Cardiac ventricle fibroblast (primary cell): Measurements from ENCODE around the genes NDUFB3 and TRAK2.

- RAMPAGE, long total RNA, result no peak
Observed at GRCh38 chr2:200788271-200788805, 23.4 kb upstream of the BZW1 start.

DNA sequence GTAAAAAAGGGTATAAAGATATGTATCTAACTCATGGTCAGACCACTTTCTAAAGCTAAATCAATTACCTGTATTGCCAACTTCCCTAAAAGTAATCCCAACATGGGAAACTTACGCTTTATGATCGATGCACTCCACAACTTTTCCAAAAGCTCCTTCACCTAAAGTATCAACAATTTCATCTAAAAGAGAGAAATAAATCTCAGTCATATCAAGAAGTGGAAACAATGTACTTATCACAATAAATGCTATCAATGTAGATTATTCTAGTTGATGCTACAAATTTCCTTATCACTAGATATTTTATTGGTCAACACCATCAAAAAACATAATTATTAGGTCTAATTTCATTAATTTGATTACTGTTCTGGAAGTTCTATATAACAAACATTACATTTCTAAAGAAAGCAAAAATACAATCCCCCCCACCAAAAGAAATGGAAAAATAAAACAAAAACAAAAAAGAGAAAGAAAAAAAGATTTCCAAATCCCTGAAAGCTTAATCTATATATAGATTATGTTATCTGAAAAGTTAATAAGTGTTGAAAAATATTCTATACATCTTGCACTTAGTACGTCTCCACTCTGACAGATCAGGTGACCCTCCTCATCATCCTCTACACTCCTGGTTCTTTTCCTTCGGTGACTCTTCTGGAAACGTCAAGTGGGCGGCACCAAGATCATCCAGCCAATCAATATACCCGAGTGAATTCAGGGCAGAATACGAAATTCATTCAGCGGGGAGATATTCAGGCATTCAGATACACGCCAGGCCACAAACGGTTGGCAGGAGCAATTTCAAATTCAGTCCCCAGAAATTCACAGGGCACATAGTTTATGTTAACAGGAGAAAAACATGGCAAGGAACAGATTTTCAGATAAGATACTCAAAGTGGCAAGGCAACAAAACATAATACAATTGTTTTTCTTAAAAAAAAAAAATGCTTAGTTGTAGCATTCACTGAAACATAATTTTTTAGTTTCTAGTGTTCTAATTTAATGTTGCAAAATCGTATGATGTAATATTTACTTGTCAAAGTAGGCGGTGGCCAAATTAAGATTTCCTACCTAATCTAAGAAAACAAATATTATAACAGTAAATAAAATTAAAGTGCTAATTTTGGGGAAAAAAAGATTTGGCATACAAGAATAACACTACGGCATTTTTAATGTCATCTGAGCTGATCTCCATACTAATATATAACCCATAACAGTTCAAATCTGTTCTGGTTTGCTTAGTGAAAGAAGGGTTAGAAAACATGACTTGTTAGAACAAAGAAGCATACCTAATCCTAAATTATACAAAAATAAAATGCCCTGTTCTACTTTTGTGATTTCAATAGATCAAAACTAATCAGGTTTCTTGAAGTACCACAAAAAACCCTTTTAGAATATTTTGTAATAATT lies 4.4 kb downstream of the CLK1 start:
- RAMPAGE, long total RNA, result no peak

GRCh38 chr2:201071475-201072416 lies at the start of gene NDUFB3:
NDUFB3 (plus strand) TSS chr2:201072001.
- RAMPAGE, long total RNA, result start-site peak on the minus strand at chr2:201071618-201071665, 25 and 20 reads in 2 replicates; start-site peak on the plus strand at chr2:201071998-201072034, 135 and 27 reads in 2 replicates

- RAMPAGE, long total RNA, result no peak
Observed at GRCh38 chr2:201116768-201117246, 843 bp downstream of the CFLAR start.

DNA sequence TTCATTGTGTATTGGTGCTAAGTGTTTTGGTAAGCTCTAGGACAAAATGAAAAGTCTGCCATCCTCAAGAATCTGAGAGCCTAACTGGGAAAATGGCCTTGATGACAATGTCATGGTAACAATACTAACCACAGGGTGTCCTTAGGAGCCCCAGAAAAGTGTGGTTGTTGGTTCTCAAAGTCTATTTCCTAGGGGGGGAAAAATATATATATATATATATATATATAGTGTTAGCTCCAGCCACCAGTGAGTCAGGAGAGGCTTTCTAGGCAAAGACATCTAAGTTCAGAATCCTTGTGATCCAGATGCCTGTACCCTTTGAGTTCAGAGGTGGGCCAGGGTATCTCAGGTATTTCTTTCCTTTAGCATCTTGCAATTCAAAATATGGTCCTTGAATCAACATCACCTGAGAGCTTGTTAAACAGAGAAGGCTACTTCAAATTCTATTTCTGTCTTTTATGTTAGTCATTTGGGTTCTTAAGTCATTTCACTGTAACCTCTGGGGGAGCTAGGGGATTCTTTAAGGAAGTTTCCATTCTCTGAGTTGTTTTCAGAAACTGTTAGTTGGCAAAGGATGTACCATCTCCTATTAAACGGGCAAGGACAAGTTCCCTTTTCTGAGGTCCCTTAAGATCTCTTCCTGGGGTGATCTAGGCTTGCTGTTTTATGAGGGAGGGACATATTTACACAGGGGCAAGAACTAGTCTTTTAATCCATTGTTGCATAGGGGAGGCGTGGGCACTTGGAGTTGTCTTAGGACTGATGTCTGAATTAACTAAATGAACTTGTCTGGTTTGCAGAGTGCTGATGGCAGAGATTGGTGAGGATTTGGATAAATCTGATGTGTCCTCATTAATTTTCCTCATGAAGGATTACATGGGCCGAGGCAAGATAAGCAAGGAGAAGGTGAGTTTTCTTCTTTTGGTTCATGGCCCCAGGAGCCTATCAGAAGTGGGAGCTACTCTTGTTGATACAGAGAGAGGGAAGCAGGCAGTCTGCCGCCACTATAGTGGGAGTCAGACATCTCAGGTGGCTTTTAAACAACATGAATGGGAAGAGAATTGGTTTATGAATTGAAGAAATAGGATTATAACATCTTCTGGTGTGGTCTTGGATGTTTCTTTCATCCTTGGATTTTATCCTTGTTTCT lies 16.6 kb downstream of the CFLAR start:
- RAMPAGE, long total RNA, result no peak

- RAMPAGE, long total RNA, result no peak
Observed at GRCh38 chr2:201136674-201137353, 20.9 kb downstream of the CFLAR start.

- RAMPAGE, long total RNA, result no peak
Observed at GRCh38 chr2:201148254-201148863, 32.4 kb downstream of the CFLAR start.

- RAMPAGE, long total RNA, result no peak
Observed at GRCh38 chr2:201155972-201156407, 27.0 kb upstream of the CASP10 start.

GRCh38 chr2:201159817-201160087 lies 23.2 kb upstream of the CASP10 start:
- RAMPAGE, long total RNA, result no peak

DNA sequence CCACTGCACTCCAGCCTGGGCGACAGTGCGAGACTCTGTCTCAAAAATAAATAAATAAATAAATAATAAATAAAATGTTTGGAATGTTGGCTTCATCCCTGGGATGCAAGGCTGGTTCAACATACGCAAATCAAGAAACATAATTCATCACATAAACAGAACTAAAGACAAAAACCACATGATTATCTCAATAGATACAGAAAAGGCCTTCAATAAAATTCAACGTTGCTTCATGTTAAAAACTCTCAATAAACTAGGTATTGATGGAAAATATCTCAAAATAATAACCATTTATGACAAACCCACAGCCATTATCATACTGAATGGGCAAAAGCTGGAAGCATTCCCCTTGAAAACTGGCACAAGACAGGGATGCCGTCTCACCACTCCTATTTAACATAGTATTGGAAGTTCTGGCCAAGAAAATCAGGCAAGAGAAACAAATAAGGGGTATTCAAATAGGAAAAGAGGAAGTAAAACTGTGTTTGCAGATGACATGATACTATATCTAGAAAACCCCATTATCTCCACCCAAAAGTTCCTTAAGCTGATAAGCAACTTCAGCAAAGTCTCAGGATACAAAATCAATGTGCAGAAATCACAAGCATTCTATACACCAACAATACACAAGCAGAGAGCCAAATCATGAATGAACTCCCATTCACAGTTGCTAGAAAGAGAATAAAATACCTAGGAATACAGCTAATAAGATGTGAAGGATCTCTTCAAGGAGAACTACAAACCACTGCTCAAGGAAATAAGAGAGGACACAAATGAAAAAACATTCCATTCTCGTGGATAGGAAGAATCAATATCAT lies 14.5 kb upstream of the CASP10 start:
- RAMPAGE, long total RNA, result no peak

DNA sequence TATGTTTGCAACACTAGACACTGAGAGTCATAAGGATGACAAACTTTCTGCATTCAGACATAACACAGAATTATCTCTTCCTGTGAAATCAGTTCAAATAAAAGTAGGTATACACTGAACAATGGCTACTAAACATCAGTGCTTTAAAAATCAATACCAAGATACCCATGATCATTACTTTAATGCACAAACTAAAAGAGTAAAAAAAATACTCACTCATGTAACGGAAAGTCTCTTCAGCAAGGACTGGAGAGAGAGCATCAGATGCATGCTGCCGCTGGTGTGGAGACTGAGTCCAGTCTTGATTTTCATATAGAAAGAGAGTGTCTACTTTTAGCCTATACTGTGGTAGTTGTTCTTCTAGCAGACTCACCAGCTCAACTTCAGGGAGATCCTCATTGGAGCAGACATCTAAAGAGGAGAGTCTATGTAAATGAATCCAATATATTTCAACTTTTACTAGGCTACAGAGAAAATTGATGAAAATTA lies 44.0 kb downstream of the TRAK2 start:
- RAMPAGE, long total RNA, result no peak

- RAMPAGE, long total RNA, result no peak
Observed at GRCh38 chr2:201450680-201451827, at the start of gene TRAK2. TRAK2 (minus strand) TSS chr2:201451458.

DNA sequence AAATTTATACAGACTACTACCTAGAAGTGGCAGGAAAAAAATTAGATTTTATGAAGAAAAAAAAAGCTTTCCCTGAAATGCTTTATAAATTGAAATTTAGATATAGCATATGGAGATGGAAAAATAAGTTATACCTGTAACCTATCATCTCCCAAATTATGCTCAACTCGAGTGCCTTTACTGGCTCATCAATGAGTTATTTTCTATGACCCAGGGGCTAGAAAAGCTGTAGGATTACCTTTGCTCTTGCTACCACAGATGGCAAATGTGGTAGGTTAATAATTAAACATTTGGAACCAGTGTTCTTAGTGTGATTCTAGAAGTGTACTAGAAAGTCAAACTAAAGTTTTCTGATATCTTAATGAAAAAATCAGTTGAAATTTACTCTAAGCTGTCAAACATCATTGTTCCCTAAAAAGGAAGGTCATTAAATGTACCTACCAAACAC lies 22.5 kb downstream of the ALS2 start:
- RAMPAGE, long total RNA, result no peak

GRCh38 chr2:201807351-201807938 lies 1.1 kb downstream of the CDK15 start:
- RAMPAGE, long total RNA, result no peak

GRCh38 chr2:201971466-201971917 lies 62.2 kb upstream of the FZD7 start:
- RAMPAGE, long total RNA, result no peak

- RAMPAGE, long total RNA, result no peak
Observed at GRCh38 chr2:202113496-202113945, 40.5 kb downstream of the KIAA2012 start.

GRCh38 chr2:202116947-202117434 lies 43.9 kb downstream of the KIAA2012 start:
- RAMPAGE, long total RNA, result no peak

- RAMPAGE, long total RNA, result no peak
Observed at GRCh38 chr2:202288465-202288863, 22.9 kb downstream of the NOP58 start.

GRCh38 chr2:202300003-202300481 lies 34.5 kb downstream of the NOP58 start:
- RAMPAGE, long total RNA, result no peak

DNA sequence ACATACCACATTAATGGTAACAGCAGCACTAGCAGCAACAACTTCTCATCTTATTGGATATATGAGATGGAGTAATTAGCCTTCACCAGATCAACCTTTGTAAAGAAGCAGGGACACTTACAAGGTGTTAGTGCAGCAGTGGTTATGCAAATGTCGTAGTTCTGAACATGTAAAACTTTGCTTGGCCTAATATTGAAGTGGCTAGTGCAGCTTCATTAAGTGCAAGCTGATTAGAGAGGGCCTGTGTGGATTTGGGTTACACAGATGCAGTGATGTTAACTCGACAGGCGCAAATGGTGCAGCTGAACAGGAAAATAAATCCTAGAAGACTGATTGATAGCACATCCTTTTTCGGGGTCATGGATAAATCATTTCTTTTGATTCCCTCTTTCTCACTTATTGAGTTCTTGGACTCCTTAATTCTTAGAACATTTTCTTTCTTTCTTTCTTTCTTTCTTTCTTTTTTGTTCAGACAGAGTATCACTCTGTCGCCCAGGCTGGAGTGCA lies 3.3 kb downstream of the BMPR2 start:
- RAMPAGE, long total RNA, result no peak